GM23248 (cell line): Measurements from ENCODE around the gene SLC17A3.

- RAMPAGE, long total RNA = no peak
These were observed 43.1 kb downstream of the MBOAT1 start for GRCh38 chr6:20169126-20169680.

- RAMPAGE, long total RNA = no peak
These were observed 35.3 kb upstream of the E2F3 start for GRCh38 chr6:20366169-20366925.

DNA sequence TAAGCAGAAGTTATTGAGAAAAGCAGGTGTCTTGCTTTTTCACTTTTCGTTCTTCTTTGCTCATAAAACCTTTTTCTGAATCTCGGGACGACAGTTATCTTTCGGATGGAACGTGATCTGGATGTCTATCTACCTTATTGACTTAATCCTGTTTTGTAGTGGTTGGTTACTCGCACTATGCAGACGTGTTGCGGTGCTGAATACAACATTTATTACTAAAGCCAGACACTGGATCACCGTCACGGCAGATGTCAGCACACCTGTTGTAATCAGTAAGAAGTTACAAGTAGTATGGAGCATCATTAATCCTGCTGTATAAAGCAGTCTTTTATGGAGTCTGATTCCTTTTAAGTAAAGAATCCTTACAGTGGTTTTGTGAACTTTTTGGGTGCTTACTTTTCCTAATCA, 675 bp downstream of the CDKAL1 start:
- RAMPAGE, long total RNA = no peak

DNA sequence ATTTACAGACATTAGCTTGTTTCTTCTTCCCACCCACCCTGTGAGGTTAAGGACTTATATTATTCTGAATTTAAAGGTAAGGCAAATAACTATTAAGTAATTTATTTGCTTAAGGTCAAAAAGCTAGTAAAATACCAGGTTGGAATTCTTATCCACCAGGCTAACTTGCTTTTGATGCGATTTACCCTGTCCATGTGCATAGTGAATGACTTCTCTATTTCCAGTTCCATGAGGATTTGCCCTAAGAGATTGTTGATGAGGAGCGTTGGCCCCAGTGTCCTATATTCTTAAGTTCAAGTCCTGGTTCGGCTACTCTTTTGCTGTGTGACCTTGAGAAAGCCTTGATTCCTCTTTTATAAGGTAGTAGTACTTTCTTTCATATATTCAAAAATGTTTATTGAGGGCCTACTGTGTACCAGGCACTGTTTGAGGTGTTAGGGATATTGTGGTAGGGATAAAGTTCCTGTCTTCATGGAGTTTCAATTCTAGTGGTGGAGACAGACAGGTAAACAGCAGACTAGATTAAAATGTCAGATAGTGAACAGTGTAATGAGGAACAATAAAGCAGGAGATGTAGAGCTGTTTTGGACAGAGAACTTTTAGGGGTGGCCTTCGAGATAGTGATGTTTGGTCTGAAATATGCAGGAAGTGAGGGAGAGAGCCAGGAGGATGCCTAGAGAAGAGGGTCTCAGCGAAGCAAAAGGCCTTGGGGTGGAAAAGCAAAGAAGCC, 286.3 kb downstream of the CDKAL1 start:
- RAMPAGE, long total RNA = no peak

GRCh38 chr6:20875880-20876606, 341.8 kb downstream of the CDKAL1 start:
- RAMPAGE, long total RNA = no peak

DNA sequence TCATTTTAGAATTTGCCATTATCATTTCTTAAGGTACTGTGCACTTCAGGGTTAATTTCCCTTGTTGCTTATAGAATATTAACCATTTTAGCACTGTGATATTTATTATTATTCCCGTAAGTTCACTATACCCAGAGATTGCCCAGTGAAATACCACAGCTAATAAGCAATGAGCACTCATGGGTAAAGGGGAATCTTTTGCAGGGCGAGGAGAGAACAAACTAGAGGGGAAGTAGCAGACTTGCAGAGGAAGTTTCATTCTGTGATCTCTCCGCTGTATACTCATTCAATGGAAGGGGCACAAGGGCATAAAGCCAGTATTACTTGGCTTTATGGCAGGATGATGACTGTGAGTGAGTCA, 471.4 kb downstream of the CDKAL1 start:
- RAMPAGE, long total RNA = no peak

DNA sequence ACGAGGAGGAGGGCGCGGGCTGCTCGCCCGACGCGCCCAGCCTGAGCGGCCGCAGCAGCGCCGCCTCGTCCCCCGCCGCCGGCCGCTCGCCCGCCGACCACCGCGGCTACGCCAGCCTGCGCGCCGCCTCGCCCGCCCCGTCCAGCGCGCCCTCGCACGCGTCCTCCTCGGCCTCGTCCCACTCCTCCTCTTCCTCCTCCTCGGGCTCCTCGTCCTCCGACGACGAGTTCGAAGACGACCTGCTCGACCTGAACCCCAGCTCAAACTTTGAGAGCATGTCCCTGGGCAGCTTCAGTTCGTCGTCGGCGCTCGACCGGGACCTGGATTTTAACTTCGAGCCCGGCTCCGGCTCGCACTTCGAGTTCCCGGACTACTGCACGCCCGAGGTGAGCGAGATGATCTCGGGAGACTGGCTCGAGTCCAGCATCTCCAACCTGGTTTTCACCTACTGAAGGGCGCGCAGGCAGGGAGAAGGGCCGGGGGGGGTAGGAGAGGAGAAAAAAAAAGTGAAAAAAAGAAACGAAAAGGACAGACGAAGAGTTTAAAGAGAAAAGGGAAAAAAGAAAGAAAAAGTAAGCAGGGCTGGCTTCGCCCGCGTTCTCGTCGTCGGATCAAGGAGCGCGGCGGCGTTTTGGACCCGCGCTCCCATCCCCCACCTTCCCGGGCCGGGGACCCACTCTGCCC, 2.1 kb downstream of the SOX4 start:
- RAMPAGE, long total RNA = no peak

DNA sequence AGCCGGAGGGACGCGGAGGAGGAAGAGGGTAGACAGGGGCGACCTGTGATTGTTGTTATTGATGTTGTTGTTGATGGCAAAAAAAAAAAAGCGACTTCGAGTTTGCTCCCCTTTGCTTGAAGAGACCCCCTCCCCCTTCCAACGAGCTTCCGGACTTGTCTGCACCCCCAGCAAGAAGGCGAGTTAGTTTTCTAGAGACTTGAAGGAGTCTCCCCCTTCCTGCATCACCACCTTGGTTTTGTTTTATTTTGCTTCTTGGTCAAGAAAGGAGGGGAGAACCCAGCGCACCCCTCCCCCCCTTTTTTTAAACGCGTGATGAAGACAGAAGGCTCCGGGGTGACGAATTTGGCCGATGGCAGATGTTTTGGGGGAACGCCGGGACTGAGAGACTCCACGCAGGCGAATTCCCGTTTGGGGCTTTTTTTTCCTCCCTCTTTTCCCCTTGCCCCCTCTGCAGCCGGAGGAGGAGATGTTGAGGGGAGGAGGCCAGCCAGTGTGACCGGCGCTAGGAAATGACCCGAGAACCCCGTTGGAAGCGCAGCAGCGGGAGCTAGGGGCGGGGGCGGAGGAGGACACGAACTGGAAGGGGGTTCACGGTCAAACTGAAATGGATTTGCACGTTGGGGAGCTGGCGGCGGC, 2.8 kb downstream of the SOX4 start:
- RAMPAGE, long total RNA = no peak

DNA sequence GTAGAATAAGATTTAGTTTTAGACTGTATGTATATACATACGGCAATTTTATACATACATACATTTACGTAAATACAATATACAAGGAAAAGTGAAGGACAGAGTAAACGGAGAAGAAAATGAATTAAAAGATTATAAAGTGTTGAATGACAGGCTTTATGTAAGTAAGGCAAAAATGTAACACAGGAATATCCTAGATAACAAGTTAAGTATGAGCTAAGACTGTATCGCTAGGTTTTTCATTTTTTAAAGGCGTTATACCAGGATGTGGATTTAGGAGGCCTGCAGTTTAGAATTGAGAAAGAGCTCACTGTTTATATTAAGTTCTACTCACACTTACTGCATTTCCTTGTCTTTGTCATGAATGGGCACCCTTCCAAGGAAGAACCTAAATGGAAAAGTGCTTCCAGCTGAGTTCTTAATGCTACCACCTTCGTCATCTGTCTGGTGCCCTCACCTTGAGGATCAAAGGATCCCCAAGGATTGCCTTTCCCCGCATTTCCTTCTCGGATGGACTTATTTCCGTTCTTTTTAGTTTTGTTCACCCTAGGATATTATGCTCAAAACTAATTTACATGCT, 148.7 kb downstream of the SOX4 start:
- RAMPAGE, long total RNA = no peak

DNA sequence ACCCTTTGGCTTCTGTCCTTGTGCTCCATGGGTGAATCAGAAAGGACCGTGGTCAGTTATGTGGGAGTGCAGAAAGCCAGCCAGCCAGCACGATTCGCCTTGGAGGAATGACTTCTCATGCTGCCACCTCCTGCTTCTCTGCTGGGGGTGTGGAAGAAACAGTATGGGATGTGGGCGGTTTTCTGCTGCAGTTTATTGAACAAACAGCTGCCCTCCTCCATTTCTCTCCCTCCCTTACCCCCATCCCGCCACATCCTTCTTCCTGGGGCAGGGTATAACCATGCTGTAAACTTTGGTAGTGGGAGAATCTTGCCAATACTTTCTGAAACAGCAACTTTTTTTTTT, 214.6 kb downstream of the SOX4 start:
- RAMPAGE, long total RNA = no peak

DNA sequence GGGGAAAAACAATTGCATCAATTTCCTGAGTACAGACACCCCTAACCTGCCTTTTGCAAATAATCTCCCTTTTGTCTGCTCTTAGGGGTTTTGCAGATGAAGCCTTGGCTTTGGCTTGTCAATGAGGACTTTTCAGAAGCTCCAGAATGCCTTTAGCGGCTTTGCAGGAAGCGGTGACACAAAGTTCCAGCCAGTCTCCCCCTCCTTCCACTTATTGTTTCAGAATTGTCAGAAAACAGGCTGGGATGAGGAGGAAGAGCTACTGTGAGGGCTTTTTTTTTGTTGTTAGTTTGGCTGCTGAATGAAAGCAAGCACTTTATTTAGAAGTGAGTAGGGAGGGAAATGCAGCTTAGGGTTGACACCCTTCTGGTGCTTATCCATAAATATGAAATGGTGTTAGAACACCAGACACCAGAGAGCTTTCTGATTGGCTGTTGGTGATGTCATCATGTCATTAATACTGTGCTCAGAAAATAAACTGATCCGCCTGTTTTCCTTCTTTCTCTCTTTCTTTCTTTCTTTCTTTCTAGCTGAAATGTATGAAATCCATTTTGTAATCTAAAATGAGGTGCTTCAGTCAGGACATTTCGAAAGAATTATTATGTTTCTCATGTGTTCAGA, 251.5 kb downstream of the SOX4 start:
- RAMPAGE, long total RNA = no peak

- RAMPAGE, long total RNA = no peak
These were observed 342.9 kb downstream of the PRL start for GRCh38 chr6:21953717-21954580.

- RAMPAGE, long total RNA = no peak
These were observed 233.8 kb downstream of the PRL start for GRCh38 chr6:22062808-22063653.

- RAMPAGE, long total RNA = no peak
These were observed 74.4 kb downstream of the PRL start for GRCh38 chr6:22222357-22222940.

DNA sequence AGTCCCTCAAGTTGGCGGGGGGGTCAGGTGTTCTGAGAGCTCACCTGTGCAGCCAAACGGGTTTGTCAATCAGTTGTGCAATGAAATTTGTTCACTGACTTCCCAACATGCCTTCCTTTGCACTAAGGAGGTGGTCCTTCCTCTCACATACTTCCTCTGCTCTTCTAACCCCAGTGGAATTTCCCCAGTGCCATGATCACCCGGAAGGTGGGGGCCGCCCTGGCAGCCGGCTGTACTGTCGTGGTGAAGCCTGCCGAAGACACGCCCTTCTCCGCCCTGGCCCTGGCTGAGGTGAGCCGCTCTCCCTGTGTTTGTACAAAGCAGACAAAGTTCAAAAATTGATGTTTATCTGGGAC, 9.9 kb downstream of the ALDH5A1 start:
- RAMPAGE, long total RNA = no peak

DNA sequence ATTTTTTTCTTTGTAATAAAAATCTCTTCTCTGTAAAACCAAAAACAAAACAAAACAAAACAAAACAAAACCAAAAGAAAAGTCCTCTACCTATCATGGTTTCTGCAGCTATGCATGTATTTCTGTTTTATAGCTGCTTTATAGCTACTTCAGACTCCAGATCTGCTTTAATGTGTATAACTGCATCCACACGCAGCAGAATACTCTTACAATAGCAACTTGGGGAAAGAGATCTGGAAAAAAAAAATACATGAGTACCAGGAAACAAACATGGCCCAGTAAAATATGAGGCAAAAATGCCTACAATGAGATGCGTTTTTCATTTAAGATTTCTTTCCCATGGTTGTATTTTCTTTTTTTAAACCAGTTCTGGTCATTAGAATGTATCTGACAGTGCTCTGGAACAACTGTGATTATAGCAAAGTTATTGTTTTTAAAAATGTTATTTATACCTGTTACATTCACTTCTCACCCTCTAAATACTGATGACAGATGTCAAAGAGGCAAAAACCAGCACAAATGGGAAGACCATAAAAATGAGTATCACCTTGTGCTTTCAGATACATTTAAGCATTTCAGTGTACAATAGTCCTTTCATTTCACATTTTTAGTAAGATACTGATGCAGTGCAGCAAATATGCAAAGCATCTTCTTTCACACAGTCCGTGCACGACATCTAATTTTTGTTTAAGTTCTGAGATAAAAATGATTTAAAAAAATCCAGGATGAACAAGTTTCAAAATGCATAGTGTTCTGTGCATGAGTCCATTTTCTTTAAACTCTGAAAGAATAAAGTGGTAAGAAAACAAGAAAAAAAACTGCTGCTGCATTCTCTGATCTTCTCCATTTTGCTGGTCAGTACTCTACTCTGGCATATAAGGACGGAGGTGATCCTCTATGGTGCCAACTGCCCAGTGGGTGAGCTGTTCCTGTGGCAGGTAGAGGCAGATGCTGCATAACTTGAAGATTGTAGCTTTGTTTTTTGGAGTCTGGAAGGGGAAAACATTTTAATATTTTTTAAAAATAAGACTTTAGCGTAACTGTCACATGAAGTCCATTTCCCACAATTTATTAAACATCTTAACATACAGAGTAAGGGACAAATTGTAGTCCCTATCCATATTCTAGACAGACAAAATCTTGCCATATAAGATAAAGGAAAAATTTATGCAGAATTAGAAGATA, 13.3 kb downstream of the C6orf62 start:
- RAMPAGE, long total RNA = no peak

- RAMPAGE, long total RNA = no peak
These were observed 2.7 kb downstream of the C6orf62 start for GRCh38 chr6:24715771-24717092.

DNA sequence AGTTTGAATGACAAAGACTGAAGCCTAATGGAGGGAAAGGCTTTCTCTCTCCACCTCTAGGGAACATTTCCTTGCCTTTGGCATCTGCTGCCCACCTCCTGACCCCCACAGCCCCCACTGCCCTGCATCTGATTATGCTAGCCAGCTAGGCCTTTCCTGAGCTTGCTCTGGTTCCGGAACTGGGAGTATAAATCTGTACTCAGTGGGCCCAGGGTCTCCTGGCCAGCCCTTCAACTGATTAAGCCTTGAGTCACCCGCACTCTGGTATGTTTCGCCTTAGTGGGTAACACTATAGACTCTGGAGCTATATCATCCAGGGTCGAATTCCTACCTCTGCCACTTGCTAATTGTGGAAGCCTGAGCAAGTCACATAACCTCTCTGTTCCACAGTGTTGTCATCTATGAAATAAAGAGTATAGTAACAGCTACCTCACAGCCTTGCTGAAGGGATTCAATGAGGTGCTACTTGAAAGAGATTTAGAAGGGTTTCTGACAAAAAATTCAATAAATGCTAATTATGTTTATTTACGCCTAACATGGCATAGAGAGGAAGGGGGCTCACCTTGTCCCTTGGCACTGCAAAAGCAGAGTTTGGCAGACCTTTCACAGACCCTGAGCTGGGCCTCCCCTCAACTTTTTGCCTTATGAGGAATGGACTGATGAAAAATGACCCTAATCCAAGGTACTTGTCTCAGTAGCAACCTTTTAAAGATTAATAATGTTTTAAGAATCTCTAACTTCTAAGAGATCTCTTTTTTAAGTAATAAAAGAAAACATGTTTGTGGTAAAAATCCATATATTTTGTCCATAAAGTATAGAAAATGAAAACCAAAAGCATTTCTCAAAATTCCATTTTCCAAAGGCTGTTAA, 45.8 kb upstream of the RIPOR2 start:
- RAMPAGE, long total RNA = no peak

DNA sequence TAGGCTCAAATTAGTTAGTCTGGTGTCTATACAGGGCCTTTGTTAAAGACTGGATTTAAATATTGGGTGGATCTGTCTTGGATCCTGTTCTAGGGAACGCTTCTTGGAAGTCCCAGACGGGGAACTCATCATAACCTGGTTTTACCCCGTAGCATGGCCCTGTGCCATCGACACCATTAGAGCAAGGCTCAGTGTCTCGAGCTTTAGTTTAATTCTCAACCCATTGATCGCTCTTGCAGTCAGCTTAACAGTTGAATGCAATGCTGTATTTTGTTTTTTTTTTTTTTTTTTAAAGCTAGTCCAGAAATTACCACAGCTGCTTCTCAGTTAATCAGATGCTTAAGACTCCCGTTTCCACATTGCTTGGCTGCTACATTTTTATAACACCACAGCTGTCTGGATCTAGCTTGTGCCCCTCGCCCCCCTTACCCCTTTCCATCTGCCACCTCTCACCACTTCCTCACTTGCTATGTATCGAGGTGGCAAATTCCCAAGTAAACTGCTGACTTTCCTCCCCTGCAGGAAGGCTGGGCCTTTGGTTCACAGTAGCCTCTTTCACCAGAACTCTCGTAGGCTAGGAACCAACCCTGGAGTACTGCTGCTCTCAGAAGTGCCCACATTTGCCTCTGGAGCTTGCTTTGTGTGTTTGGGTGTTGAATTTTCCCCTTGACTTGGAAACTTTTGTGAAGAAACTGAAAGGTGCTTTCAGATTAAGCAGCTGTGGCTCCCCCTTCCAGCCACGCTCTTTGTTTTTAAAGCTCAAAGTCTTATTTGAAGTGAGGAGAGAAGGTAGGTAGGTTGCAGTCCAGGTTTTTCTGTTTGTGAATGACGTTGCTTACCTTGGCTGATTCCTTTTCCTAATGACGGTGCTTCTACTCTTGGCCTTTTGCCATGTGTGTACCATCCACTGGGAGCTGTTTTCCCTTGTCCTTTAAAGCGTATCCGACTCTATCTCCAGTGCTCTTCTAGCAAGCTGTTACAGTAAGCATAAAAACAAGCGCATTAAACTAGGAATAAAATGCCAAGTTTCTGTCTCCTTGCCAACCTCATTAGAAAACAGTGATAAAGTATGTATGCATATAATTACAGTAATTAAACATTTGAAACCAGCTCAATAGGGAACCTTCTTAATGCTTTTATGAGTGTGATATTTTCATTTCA, 90.3 kb downstream of the CARMIL1 start:
- RAMPAGE, long total RNA = no peak

GRCh38 chr6:25873967-25874590, at the start of gene SLC17A3:
Gene SLC17A3 (minus strand): TSS chr6:25874243.
- RAMPAGE, long total RNA = no peak